Glomerular endothelial cell (primary cell): ENCODE measurements around the genes HPGDS and TSPAN5.

DNA sequence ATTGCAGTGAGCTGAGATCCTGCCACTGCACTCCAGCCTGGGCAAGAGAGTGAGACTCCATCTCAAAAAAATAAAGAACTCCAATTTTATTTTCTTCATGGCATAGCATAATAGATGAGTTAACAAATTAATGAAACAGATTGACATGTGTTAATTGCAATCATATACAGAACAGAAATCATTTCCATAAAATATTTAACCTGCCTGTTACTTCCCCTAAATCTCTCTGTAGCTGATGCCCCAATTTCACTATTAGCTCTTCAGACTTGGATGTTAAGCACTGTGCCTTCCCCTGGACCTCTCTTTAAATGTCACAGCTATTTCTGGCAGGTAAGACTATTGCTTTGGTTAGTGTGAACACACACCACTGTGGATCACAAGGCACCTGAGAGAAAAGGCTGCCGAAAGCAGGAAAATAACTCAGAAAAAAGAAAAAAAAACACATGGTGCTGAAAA, 91.3 kb downstream of the SNCA start:
- RAMPAGE, long total RNA, result no peak

DNA sequence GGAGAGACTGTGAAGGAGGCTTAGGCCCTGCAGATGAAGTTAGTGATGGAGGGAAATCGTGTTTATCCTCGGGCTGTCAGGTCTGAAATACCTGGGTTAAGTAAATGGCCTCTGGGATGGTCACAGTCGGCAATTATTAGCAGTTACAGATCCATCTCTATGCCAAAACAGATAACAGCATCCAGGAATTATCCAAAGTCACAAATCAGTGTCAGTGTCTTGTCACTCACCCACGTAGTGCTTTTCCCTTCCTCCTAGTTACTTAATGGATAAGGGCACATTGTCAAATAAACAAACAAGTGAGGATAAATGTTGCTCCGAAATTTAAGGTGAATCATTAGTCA, 83.5 kb downstream of the SNCA start:
- RAMPAGE, long total RNA, result no peak

DNA sequence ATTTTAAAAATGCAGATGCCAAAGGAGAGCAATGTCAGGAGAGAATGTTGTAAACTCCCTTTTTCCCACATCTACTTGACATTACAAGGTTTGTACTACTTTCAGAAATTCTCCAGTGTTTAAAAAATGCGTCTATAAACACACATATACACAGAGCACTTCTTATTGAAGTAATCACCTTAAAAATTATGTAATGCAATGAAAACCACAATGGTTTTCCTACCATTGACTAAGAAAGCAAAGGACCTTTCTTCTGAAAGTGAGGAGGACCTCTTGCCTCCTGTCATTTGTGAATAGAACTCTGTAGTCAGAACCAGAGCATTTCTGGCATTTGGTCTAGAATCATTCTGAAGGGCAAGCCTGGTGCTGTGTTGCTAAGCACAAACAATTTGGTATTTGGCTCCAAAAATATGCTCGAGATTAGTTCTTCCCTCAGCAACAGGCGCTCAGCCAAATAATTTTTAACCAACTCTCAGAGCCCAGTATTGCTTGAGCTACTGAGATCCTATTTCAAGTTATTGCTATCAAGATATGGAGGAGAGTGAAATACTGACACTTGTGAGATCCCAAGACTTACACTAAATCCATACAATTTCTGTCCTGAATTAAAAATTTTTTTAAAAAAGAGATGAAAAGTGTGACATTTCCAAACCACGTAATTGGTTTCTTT, 71.0 kb downstream of the SNCA start:
- RAMPAGE, long total RNA, result no peak

DNA sequence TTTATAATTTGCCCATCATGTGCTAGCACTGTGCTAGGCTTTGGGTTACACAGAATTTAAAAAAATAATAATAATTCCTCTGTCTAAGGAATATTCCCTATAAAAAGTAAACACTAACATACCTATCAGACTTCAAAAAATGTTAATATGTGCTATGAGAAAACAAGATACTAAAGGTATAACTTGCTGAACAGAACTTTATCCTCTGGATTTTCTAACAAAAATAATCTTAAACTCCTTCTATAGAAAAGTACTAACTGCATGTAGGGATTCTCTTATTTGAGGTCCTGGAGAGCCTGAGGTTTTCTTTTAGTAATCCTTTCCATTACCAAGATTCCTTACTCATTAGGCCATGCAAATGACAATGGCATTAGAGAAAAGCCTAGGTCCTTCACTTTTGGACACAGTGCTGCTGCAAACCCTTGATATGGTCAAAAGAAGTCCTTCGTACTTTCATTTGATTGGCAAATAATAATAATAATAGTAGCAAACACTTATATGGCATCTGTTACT, 3.1 kb downstream of the MMRN1 start:
- RAMPAGE, long total RNA, result no peak

GRCh38 chr4:90234846-90235451, 107.8 kb downstream of the CCSER1 start:
- RAMPAGE, long total RNA, result no peak

DNA sequence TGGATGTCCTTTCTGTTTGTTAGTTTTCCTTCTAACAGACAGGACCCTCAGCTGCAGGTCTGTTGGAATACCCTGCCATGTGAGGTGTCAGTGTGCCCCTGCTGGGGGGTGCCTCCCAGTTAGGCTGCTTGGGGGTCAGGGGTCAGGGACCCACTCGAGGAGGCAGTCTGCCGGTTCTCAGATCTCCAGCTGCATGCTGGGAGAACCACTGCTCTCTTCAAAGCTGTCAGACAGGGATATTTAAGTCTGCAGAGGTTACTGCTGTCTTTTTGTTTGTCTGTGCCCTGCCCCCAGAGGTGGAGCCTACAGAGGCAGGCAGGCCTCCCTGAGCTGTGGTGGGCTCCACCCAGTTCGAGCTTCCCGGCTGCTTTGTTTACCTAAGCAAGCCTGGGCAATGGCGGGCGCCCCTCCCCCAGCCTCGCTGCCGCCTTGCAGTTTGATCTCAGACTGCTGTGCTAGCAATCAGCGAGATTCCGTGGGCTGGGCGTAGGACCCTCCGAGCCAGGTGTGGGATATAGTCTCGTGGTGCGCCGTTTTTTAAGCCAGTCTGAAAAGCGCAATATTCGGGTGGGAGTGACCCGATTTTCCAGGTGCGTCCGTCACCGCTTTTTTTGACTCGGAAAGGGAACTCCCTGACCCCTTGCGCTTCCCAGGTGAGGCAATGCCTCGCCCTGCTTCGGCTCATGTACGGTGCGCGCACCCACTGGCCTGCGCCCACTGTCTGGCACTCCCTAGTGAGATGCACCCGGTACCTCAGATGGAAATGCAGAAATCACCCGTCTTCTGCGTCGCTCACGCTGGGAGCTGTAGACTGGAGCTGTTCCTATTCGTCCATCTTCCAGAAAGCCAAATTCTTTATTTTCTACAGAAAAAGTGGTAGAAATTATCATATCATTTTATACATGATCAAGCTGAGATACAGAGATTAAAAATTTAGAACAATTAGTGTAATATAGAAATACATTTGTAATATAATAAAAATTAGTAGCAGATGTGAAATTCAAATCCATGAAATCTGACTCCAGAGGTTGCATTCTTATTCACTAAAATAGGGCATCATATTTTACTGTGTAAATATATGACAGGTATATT, 512.2 kb upstream of the GRID2 start:
- RAMPAGE, long total RNA, result no peak

- RAMPAGE, long total RNA, result no peak
Measured at GRCh38 chr4:92183784-92184157, 120.0 kb upstream of the GRID2 start.

DNA sequence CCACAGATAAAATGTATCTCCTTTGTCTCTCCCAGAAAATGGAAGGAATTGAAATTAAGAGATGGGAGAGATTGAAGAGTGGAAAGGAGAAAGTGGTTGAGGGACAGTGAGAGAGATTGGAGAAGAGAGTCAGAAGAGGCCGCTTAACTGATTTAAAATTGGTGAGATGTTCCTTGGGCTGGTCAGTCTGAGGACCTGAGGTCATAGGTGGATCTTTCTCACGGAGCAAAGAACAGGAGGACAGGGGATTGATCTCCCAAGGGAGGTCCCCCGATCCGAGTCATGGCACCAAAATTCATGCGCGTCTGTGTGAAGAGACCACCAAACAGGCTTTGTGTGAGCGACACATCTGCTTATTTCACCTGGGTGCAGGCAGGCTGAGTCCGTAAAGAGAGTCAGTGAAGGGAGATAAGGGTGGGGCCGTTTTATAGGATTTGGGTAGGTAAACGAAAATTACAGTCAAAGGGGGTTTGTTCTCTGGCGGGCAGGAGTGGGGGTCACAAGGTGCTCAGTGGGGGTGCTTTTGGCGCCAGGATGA, 140.2 kb downstream of the GRID2 start:
- RAMPAGE, long total RNA, result no peak

DNA sequence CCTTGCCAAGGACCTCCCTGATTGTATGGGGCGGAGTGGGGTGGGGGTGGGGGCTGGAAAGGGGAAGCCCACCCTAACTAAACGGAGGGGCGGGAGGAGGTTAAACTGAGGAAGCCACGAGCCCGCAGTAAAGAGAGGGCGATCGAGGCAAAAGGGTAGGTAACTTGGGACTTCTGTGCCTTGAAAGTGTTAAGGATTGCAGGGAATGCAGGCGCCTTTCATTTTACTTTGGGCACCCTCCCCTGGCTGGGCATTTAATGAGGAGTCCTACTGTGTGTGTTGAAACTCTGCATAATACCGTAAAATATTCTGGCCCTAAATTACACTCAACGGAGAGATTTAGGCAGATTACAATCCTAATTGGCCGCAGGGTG, 996 bp upstream of the ATOH1 start:
- RAMPAGE, long total RNA, result no peak

- RAMPAGE, long total RNA, result no peak
Measured at GRCh38 chr4:94342390-94343104, at the start of gene HPGDS. HPGDS (minus strand) TSS chr4:94342836.

- RAMPAGE, long total RNA, result no peak
Measured at GRCh38 chr4:94453481-94454162, 1.9 kb downstream of the PDLIM5 start.

DNA sequence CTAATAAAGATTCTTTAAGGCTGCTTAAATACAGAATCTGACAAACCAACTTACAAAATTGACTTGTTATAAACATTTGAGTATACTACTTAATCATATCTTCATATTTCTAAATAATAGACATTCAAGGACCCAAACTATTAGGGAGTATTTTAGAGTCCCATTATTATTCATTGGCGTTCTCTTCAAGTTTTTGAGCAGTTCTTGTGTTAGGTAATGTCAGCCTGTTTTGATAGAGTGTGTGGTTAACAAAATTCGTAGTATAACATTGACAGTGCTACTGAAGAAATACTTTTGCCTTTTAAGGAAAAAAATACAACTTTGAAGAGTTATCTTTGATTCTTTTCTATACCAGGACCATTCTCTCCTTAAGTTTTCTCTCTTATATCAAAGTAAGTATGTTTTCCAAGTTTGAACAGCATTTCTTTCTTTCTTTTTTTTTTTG, 74.6 kb downstream of the PDLIM5 start:
- RAMPAGE, long total RNA, result no peak

DNA sequence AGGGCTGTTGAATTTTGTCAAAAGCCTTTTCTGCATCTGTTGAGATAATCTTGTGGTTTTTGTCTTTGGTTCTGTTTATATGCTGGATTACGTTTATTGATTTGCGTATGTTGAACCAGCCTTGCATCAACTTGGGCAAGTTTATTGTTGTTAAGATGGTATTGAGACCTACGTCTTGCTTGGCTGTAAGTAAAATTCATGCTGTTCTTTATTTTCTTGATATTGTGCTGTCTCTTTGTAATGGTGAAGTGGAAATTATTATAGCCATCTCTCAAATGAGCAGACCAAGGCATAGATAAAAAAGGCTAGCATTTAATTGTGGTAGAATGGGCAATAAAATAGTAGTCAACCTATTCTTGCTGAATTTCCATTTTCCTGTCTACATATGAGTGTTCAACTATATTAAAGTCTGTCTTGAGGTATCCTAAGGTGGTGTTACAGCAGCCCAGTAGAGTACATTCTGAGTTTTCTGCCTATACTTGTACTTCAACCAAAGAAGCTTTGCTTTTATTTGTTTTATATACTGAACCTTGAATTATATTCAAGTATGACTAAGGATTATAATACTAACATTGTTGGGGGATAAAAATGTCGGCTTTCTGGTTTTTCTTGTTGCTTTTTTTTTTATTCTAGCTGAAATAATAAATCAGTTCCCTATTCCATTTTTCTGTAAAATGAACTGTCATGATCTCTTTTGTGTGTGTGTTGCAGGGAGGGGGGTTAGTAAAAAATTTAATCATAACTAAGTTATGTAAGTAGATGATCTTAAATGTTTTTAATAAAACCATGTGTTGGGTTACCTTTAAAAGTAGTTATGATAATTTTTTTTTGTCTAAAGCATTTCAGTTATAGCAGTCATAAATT, 106.6 kb downstream of the PDLIM5 start:
- RAMPAGE, long total RNA, result no peak

DNA sequence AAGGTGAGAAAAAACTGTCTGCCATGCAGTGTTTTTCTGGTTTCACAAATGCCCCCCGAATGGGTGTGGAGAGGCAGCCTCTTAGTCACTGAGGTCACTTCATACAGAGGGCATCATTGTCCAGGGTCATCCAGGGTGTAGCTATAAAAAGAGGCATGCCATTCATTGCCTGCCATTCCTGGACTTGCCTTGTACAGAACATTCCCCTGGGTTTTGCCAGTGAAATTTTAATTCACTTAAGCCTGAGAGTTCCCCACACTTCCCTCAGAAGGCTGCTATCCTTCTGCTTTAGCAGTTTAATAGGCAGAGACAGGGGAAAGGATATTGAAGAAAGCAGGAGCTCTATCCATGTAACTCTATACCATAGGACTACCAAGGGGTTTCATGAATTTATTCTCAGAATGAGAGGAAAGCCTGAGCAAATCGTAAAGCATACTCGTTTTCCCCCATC, 230.2 kb downstream of the UNC5C start:
- RAMPAGE, long total RNA, result no peak

DNA sequence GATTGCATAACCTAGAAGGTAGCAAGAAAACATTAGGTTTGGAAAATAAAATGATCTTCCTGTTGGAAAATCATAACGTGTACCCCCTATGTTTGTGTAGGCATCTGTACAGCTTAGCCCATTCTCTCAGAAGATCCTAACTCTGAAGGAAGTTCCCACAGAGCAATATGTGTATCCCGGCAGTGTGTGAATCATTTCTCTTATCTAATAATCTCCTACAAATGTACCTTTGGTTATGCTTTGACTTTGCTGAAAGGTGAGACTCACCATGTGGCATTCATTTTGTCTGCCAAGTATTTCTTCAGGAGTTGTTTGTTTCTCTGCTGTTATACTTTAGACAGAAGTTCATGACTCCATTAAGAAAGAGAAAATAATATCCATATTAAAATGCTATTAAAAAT, 646.7 kb downstream of the STPG2 start:
- RAMPAGE, long total RNA, result no peak

DNA sequence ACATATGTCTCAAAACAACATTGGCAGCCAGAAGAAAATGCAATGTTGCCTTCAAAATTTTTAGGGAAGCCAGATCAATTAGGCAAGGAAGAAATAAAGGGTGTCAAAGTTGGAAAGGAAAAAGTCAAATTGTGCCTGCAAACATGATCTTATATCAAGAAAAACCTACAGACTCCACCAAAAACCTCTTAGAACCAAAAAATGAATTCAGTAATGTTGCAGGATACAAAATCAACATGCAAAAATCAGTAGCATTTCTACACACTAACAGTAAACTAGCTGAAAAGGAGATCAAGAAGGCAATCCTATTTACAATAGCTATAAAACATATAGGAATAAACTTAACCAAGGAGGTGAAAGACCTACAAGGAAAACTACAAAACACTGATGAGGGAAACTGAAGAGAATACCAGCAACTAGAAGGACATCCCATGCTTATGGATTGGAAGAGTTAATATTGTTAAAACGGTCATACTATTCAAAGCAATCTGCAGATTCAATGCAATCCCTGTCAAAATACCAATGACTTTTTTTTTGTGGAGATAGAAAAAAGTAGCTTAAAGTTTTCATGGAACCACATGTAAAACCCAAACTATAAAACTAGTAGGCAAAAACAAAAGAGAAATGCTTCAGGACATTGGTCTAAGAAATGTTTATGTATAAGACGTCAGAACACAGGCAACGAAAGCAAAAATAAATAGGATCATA, 137.5 kb downstream of the RAP1GDS1 start:
- RAMPAGE, long total RNA, result no peak

GRCh38 chr4:98446399-98447142, 185.4 kb downstream of the RAP1GDS1 start:
- RAMPAGE, long total RNA, result no peak

DNA sequence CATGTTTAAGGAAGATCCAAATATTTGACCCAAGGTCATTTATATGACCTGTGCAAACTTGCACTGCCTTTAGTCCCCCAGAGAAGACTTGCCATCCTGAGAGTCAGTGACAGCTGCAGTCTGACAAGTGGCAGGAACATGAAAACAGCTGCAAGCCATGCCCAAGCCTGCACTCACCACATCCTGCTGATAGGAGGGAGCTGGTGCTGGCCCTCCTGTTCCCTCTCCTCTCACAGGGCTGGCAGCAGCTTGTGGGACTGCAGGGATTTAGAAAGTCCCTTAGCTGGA, 187.7 kb downstream of the RAP1GDS1 start:
- RAMPAGE, long total RNA, result no peak

GRCh38 chr4:98603944-98604313, 54.5 kb downstream of the TSPAN5 start:
- RAMPAGE, long total RNA, result no peak

- RAMPAGE, long total RNA, result no peak
Measured at GRCh38 chr4:98657903-98659035, at the start of gene TSPAN5. TSPAN5 (minus strand) TSS chr4:98658611.